ENCODE measurements around a stretch of chr4.

DNA sequence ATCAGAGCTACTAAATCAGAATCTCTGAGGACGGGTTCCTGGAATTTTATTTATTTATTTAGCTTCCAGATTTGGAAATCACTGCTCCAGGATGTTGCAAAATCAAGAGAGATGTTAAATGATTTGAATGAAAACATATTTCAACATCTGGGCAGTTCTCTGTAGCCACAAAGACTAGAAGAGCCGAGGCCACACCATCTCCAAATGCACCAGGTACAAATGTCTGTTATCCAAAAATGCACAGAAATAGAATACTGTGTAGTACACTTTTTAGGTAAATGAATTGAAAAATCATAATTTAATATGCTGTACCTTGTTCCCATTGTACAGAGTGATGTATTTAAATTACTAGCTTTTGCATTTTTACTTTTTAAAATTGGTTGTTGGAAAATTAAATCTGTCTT lies 151.1 kb upstream of the TTC29 start:
- PRO-cap = no peak

GRCh38 chr4:147409069-147409369 lies 71.9 kb upstream of the EDNRA start:
- PRO-cap = no peak

GRCh38 chr4:147618157-147618793 lies 1.1 kb downstream of the TMEM184C start:
- PRO-cap = no peak

DNA sequence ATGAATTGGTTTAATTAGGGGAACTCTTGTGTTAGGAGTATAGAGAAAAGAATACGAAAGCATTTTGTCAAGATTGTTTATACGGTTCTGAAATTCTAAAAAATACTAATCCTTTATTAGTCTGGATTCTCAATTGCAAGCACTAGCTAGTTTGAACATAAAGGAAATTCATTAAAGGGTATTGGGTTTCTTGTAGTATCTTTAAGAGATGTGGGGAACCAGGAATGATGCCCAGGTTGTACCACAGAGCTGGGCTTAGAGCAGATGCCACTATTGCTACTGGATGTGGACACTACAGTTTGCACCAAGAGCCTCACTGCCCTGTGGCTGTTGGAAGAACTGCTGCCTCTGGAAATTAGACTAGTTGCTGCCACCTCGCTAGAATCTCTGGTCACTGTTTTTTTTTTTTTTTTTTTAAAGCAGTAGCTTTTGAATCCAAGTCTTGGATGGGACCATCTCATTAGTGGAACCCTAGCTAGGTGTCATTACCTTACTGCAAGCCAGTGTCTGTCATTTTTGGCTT lies 105.4 kb downstream of the ARHGAP10 start:
- PRO-cap = no peak

DNA sequence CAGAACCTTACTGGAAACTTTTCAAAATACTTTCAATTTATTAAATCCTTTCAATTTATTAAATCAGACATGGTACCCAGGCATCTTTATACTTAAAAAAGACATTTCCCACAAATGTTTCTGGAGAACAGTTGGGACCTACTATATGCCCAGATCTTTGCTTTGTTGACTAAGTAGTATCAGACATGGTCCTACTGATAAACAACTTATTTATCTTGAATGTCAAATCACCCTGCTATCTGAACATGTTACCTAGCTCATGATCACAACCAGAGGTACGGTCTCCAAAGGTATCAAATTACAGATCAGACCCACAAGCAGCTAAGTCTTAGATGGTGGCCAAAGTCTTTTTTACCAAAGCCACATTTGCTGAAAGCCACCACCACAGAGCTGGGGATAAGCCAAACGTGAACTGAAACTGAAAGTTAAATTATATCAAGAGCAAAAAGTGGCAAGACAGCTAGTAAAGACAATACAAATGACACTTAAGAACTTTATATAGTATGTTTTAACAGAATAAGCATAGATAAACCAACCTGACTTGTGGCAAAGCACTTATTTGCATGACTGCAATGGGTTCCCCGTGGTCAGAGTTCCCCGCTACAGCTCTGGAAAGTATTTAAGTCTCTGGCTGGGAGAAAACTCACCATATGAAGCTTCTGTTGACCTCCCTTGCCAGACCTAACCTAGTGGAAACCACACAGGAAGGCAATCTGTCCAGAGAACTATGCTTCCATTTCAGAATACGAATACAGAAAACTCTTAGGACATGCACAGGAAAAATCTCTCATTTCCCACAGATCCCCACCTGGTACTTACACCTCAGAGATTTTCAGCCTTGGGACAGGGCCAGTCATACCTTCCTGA lies 225.4 kb downstream of the NR3C2 start:
- PRO-cap = no peak

- PRO-cap = no peak
Measured at GRCh38 chr4:148273414-148274032, 168.7 kb downstream of the NR3C2 start.

- PRO-cap = no peak
Measured at GRCh38 chr4:148322227-148323159, 119.7 kb downstream of the NR3C2 start.

DNA sequence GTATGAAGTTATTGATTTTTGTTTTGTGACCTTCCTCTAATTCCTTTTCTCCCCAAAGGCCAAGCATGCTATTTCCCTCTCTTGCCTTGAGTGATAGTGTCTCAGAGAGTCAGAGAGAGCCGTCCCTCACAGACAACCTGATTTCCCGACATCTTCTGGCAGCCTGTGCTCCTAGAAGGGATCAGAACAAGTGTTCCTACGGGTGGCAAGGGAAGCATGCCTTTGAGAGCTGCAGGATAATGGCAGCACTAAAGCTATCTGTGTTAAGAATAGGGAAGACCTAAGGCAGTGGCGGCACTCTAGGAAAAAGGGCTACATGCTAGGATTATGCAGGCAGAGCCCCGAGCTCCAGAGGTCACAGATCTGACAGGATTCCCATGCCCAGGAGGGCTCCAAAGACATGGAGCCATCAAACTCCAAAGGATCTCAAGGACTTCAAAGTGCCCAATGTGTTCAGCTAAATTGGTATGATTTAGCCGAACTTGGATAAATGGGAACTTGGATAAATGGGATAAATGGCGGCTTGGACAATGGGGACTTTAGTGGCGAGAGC lies 106.2 kb downstream of the NR3C2 start:
- PRO-cap = no peak

GRCh38 chr4:150391091-150391441 lies 190.9 kb upstream of the MAB21L2 start:
- PRO-cap = no peak

DNA sequence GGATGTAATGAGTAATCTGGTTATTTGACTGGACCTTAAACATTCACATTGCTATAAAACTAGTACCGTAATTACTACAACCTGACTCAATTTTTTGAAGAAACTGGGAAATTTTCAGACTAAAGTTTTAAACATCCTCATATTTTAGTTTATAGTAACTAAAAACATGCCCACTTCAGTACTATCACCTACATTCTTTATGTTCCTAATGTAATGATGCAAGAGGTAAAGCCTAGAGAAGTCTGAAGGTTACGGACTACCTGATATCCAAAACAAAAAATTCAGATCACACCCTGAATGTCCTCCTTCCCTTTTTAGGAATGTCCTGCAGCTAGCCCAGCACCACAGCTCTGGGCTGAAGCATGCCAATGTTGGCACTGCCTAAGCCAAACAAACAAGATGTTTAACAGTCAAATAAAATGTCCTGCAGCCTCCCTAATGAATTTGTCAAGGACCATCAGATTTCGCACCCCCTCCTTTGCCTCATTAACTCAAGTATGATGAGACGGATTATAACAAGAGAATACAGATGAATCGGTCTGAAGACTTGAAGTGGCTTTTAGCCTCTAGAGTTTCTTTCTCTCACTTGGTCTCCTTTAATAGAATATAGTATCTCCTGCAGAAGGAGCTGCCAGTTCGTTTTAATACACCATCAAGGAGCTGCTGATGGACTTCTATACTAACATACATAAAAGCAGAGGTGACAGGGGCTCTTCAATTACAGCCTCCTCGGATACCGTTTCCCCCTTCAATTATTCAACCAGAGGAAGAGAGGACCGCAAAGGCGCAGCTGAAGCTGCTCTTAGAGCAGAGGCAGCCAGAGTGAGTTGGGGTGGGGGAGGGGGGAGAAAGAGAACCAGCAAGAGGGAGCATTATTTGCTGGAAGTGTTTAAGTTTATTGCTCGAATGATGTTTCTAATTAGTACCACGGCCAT lies 3.1 kb upstream of the MAB21L2 start:
- PRO-cap = no peak

DNA sequence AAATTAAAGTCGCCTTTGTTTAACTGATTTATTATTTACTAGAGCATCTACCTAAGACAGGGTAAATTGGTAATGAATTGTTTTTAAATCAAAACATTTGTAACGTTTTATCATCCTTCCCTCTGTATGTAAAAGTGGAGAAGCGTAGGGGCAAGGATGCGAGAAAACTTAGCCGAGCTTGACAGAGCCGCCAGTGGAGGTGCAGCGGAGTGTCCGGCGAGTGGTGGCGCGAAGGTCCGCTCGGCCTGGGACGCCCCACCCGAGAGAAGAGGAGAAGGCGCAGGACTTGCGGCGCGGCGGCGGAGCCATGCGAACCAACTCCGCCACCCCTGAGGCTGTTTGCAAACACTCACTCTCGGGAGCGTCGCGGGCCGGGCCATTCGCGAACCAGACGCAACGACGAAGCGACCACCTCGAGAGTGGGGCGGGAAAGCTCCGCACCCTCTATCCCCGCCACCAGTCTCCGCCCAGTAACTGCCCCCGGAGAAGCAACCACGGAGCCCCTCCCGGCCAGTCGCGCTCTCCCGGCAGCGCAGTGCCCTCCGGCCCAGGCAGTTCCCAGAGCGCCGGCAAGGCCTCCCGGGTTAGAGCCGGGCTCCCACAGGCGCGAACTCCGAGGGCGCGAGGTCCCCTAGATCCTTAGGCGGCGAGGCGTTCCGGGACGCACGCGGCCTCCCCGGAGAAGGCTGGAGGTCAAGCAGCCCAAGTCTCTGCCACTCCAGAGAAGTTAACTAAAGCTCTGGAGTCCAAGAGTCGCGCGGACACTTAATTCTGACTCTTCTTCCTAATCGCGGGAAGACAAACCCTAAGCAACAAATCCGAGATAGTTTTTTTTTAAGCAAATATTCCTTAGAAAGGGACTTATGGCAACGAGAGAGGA lies 2.2 kb upstream of the MAB21L2 start:
- PRO-cap = bidirectional peak, plus-strand start at position 513 of the sequence, minus-strand start at position 421 of the sequence

DNA sequence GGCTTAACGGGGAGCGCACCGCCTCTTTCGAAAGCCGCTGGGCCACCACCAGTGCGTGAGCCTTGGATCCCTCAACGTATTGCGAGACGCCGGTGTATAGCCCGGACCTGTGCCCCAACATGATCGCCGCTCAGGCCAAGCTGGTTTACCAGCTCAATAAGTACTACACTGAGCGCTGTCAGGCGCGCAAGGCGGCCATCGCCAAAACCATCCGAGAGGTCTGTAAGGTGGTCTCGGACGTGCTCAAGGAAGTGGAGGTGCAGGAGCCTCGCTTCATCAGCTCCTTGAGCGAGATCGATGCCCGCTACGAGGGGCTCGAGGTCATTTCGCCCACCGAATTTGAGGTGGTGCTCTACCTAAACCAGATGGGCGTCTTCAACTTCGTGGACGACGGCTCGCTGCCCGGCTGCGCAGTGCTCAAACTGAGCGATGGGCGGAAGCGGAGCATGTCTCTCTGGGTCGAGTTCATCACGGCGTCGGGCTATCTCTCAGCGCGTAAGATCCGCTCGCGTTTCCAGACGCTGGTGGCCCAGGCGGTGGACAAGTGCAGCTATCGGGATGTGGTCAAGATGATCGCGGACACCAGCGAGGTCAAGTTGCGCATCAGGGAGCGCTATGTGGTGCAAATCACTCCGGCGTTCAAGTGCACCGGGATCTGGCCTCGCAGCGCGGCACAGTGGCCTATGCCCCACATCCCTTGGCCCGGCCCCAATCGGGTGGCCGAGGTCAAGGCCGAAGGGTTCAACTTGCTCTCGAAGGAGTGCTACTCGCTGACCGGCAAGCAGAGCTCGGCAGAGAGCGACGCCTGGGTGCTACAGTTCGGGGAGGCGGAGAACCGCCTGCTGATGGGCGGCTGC lies 1.2 kb downstream of the MAB21L2 start:
- PRO-cap = bidirectional peak, plus-strand start at position 794 of the sequence, minus-strand start at position 657 of the sequence

- PRO-cap = unidirectional peak, minus-strand start at chr4:150726989
Measured at GRCh38 chr4:150726933-150727290, 145.0 kb downstream of the MAB21L2 start.

GRCh38 chr4:151107036-151108213 lies 8.0 kb downstream of the RPS3A start:
- PRO-cap = no peak

DNA sequence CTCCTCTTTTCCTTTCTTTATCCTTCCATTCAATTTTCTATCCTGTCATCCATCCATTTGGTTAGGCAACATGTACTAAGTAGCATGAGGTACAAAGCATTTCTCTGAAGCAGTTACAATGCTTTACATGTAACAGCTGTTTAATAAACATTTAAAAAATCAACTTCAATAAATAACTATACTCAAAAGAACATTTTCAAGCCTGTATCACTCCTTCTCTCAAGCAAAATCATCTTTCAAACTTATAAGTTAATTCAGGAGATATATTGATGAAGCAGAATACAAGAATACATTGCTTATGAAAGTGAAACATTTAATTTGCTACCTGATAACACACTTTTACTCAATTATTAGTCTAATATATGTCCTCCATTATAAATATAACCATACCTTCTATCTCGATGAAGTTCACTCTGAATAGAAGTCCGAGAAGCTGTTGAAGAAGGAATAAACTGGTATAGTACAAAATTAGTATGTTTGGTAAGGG lies 79.6 kb downstream of the RPS3A start:
- PRO-cap = no peak

DNA sequence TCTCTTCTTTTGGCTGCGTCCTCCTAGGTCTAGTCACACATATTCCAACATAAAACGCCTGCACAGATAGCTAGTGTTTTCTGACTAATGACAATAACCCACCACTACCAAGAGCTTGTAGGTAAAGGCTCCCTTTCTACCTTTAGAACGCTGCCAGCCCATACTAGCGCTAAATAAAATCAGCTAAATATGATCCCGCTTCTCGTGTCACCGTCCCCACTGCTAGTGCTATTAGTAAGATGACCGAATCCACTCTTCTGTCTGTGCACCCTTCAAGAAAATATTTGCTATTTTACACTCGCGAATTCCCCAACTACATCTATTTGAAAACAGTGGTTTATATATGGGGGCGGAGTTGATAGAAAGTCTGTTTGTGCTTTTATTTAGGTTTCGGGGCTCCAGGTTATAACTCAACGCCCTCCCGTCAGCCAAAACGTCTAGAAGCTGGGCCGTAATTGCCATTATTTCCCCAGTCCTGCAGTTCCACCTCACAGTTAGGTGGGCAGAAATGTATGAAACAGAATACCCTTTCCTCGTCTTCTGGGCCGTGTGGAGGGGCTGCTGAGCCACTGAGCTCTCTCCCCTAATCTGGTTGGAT lies 427 bp downstream of the GATB start:
- PRO-cap = no peak

DNA sequence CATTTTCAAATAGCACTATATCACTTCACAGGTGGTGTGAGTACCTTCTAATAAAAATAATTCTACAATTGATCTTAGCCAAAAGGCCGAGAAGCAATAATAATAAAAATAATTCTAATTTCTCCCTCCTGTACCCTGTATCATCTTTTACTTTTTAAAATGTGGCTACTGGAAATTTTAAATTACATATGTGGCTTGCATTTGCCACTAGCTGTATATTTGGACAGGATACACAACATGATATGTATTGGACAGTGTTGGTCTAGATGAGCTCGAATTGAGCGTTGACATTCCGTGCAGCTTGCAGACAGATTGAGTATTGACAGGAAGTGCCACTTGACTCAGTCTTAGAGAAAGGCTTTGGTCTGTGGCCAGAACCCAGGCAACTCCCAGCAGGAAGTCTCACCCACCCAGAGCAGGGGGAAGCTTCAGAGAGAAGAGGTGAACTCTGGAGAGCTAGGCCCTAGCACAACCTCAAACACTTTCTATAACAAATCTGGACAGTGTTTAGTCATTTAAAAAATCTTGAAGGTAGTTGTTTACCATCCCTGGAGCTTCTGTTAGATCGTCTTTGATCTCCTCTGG lies 280.6 kb downstream of the FBXW7 start:
- PRO-cap = no peak

DNA sequence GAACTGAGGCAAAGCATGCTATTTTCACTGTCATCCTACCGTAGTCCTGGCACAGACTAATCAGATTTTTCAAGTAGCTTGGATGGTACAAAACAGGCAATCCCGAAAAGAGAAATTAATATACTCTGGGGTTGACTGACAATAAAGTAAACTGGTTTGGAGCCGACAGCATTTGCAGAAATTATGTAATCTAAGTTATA lies 182.8 kb downstream of the FBXW7 start:
- PRO-cap = no peak

DNA sequence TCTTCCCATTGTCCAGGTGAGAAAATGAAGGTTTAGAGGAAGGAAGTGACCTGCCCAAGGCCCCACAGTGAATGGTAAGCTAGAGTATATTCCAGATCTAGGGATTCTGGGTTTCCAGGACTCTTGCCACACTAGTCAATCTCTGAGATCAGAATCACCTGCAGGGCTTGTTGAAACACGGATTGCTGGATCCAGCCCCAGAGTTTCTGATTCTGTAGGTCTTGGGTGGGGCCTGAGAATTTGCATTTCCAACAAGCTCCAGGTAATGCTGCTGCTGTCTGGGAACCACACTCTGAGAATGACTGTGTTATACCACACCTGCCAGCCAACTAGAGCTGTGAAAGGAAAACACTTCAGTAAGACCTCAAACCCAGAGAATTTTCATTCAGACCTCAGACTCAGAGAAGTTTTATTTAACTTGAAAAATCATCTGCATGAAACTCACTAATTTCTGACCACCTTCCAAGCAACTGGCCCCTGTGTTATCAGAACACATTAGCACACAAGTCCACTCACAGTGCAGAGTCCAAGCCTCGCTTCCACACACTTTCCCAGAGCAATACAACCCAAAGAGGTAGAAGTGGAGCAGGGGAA lies 17.9 kb upstream of the TMEM154 start:
- PRO-cap = bidirectional peak, plus-strand start at position 301 of the sequence, minus-strand start at position 143 of the sequence

GRCh38 chr4:153265332-153265638 lies 61.0 kb downstream of the TRIM2 start:
- PRO-cap = no peak